LHCN-M2 (cell line): ENCODE measurements around the genes H2BC13, ZSCAN16, ZSCAN12 and OR2J1.

GRCh38 chr6:27650806-27651150 is 157.0 kb downstream of the H2BC13 start:
- RAMPAGE, long total RNA, result no peak

GRCh38 chr6:27681057-27681303 is 126.7 kb downstream of the H2BC13 start:
- RAMPAGE, long total RNA, result no peak

DNA sequence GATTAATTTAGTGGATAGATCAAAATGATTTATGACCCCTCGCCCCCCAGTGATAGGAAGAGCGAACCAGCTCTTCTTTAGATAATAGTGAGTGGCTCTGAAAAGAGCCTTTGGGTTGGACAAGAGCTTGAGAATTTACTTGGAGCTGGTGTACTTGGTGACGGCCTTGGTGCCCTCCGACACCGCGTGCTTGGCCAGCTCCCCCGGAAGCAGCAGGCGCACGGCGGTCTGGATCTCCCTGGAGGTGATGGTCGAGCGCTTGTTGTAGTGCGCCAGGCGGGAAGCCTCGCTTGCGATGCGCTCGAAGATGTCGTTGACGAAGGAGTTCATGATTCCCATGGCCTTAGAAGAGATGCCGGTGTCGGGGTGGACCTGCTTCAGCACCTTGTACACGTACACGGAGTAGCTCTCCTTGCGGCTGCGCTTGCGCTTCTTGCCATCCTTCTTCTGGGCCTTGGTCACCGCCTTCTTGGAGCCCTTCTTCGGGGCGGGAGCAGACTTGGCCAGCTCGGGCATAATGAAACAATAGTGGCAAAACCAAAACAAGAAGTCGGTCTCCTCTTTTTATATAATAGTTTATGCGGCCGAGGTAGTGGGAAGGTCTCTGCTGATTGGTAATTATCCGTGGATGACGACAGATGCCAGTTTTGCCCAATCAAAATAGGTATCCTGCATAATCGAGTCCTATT is at the start of gene H2BC13:
Gene H2BC13, minus strand, starts transcription at position 539 of the 689 bp plus-strand sequence.
- RAMPAGE, long total RNA, result no peak

DNA sequence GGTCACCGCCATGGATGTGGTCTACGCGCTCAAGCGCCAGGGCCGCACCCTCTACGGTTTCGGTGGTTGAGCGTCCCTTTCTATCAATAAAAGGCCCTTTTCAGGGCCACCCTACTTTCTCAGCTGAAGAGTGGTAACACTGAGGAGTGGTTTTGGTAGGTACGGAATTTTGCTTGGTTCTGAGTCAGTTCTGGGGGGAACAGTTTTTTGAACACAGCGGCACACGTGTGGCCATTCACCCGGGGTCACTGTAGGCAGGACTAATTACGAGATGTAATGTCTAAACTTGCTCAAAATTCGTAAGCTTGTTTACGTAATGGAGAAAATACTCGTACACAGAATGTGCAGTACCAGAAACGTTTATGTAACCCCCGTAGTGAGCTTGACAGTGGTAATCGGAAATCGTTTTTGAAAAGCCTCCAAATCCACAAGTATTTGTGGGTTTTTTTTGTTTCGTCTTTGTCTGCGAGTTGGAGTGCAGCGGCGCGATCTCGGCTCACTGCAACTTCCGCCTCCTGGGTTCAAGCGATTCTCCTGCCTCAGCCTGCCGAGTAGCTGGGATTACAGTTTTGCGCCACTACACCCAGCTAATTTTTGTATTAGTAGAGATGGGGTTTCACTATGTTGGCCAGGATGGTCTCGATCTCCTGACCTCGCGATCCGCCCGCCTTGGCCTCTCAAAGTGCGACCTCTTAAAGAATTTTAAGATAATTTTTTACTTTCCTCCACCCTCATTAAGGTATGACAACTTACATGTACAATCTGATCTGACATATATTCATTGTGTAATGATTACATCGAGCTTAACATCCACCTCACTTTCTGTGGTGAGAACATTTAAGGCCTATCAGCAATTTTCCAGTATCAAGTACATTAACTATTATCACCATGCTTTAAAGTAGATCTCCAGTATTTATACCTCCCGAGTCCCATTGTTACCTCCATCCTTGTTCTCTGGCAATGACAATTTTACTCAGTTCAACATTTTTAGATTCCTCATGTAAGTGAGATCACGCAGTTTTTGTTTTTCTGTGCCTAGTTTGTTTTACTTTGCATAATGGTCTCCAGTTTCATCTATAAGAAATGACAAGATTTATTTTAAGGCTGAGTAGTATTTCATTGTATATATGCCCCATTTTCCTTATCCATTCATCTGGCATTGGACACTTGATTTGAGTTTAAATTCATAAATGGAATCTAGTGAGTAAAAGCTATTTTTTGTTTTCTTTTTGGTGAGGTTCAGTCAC is 898 bp downstream of the H4C11 start:
- RAMPAGE, long total RNA, result no peak

- RAMPAGE, long total RNA, result no peak
These were observed 1.2 kb downstream of the H2AC15 start for GRCh38 chr6:27836702-27837646.

DNA sequence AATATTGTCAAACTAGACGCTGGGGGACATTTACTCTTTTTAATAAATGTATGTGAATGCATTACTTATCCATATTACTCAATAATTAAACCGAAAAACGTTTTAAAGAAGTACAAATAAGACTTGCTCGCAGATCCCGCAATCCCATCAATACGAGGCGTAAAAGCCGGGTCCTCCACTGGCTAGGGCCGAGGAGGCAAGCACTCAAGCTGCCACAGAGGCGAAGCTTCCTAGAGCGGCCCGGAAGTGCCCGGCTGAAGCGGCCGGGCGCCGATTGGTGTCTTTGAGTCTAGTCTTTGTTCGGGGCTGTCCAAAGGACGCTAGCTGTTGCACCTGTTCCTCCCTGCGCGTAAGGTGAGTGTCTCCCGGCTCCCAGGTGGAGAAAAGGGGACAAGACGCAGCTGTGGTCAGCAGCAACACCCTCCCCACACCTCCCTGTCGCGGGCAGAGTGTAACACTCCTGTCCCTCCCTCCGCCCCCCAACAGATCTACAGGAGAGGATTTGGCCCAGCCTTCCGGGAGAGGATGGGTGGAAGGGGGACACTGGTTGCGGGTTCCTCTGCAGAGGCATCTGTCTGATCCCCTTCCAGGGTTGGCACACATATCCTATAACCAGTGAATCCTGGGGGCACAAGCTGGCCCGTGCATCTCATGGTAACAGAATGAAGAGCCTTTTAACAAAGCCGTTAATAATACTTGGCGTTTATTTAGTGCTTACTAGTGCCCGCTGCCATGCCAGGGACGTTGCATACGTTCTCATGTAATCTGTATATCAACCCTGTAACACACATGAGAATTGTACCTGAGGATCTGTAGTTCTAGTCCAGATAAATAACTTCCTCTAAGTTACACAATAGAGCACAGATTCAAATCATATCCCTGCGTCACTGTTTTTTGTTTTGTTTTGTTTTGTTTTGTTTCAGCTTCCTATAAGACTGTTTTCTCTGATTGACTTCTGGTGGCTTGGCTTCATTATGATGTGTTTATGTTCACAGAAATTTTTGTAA is at the start of gene ZSCAN16:
Gene ZSCAN16, plus strand, starts transcription at position 286 of the 1,007 bp plus-strand sequence.
- RAMPAGE, long total RNA, result no peak

DNA sequence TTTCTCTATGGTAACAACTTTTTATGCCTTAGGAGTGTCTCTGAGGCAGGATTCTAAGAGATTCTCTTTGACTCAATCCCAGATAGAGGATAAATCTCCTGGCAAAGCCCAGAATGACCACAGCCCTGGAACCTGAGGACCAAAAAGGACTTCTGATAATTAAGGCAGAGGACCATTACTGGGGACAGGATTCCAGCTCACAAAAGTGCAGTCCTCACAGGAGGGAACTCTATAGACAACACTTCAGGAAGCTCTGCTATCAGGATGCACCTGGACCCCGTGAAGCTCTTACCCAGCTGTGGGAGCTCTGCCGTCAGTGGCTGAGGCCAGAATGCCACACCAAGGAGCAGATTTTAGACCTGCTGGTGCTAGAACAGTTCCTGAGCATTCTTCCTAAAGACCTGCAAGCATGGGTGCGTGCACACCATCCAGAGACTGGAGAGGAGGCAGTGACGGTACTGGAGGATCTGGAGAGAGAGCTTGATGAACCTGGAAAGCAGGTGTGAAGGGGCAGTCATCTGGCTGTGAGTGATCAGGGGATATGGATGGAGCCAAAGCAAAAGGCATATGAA is 1.0 kb downstream of the ZSCAN16 start:
- RAMPAGE, long total RNA, result no peak

DNA sequence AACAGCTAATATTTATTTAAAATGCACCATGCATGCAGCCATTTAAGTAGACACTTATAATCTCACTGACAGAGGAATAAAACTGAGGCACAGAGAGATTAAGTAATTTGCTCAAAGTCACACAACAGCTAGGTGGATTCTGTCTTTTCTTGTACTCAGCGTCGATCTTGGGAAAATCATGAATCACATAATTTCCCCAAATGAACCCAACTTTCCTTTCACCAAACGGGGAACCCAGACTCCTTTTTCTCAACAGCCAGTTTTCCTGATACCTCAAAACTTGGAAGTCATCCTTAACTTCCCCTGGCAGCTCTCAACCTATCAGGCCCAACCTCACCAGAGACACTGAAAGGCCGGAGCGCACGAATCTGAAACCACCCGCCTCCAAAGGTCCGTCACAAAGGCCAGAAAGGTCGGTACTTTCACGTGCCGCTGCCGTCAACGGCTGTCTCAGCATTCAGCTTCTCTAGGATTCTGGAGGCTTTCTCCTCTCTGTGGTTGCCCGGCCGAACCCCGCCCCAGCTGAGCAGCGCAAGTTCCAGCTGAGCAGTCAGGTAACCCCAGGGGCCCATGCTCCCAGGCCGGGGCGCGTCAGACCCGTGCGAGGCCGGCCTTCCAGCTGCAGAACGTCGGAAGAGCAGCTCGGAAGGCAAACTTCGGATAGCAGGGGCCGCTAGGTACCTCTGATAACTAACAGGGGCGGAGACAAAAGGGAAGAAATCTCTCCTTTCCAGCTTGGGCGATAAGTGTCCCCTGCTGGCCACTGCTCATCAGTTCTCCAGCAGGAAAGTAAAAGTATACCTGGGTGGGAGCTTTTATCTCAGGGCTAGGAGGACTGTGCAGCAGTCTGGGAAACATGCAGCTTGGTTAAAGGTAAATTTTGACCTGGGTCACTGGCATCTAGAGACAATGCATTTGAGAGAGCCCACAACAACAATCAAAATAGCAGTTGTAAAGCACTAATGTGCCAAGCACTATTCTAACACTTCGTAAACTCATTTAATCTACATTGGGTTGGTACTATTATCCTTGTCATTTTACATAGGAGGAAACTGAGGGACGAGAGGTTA is 16.2 kb downstream of the ZSCAN12 start:
- RAMPAGE, long total RNA, result no peak

GRCh38 chr6:28399502-28400271 is at the start of gene ZSCAN12:
Gene ZSCAN12, minus strand, starts transcription at chr6:28399747.
- RAMPAGE, long total RNA, result no peak

GRCh38 chr6:28642930-28643661 is 56.0 kb upstream of the SCAND3 start:
- RAMPAGE, long total RNA, result no peak

DNA sequence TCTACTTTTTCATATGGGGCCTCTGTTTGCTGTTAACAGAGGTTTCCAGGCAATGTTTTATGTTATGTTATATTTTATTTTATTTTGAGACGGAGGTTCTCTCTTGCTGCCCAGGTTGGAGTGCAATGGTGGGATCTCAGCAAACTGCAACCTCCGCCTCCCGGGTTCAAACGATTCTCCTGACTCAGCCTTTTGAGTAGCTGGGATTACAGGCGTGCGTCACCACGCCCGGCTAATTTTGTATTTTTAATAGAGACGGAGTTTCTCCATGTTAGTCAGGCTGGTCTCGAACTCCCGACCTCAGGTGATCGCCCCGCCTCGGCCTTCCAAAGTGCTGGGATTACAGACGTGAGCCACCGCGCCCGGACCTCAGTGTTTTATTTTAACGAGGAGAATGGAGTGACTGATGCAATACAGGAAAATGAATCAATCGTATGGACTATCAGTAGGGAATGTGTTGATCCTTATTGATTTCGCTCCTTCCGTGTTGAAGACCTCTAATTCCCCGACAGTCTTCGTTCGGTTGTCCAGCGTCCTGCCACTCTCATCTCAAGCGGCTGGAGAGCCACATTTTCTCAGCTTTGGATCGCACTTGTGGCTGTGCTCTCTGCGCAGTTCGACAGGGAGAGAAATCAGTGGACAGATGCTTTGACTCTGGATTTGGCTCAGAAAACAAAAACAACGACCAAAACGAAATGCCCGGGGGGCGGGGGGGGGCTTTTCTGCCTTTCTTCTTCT is 166.3 kb downstream of the TRIM27 start:
- RAMPAGE, long total RNA, result no peak

DNA sequence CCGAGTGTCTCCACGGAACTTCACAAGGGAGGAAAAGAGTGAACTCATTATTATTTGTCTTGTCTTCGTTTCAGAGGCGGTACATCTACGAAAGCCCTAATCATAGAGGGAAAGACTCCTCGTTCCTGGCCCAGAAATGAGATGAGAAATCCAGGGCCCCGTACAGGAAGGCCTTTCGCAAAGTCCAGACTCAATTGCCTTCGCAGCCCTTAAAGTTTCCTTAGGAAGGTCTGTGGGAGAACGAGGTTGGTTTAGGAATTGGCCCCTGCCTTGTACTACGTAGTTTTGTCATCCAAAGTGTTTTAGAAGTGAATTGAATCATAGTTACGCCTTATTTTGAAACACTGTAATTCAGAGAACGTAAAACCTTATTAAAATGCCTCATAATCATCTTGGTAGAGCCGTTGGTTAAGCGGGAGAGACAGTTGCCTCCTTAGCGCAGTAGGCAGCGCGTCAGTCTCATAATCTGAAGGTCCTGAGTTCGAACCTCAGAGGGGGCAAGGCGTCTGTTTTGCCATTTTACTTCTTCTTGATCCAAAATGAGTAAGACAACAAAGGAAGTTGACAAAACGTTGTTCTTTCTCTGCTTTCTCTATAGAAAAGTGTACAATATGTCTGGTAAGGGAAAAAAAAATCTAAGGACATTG is 20.5 kb upstream of the TRIM27 start:
- RAMPAGE, long total RNA, result no peak

DNA sequence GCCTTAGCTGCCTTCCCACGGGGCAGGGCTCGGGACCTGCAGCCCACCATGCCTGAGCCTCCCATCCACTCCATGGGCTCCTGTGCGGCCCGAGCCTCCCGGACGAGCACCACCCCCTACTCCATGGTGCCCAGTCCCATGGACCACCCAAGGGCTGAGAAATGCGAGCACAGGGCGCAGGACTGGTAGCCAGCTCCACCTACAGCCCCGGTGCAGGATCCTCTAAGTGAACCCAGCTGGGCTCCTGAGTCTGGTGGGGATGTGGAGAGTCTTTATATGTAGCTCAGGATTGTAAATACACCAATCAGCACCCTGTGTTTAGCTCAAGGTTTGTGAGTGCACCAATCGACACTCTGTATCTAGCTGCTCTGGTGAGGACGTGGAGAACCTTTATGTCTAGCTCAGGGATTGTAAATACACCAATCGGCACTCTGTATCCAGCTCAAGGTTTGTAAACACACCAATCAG is 34.3 kb upstream of the TRIM27 start:
- RAMPAGE, long total RNA, result no peak

GRCh38 chr6:28958610-28959341 is 35.0 kb upstream of the TRIM27 start:
- RAMPAGE, long total RNA, result no peak

DNA sequence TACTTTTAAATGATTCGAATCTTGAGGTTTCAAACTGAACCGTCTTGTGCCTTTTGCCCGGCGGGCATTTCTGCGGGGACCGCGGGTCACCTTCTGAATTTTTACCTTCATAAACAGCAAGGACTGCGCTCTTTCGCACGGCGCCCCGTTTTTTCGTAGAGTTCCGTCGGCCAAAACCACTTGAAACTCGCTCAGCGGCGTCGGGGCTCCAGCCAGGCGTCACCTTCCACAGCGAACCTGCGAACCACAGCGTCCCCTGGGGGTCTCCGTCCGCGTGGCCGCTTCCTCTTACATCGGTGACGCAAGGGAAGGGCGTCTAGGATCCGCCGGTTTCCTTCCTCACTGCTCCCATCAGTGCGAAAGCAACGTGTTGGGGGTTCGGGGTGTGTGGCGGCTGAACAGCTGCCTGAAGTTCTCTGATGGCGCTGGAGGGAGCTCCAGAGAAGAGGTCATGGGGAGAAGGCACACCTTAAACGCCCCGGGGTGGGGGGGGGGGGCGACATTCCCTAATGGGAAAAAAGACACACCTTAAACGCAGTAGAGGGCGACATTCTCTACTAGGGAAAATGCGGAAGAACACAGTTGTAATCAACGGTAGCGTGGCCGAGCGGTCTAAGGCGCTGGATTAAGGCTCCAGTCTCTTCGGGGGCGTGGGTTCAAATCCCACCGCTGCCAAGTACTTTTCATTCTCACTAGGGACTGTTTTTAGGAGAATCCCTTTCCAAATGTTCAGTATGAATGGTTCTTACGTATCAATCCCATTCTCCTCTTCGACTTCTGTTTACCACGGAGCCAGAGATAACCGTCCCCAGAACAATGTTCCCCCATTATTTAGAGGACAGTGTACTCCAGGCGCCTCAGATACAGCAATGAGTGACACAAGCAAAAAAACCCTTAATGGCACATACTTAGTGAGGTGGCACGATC is 16.4 kb downstream of the ZNF311 start:
- RAMPAGE, long total RNA, result no peak

GRCh38 chr6:29099291-29099653 is at the start of gene OR2J1:
Gene OR2J1, plus strand, starts transcription at chr6:29099490.
- RAMPAGE, long total RNA, result no peak

- RAMPAGE, long total RNA, result no peak
These were observed 62.0 kb downstream of the OR2J2 start for GRCh38 chr6:29232617-29233159.

DNA sequence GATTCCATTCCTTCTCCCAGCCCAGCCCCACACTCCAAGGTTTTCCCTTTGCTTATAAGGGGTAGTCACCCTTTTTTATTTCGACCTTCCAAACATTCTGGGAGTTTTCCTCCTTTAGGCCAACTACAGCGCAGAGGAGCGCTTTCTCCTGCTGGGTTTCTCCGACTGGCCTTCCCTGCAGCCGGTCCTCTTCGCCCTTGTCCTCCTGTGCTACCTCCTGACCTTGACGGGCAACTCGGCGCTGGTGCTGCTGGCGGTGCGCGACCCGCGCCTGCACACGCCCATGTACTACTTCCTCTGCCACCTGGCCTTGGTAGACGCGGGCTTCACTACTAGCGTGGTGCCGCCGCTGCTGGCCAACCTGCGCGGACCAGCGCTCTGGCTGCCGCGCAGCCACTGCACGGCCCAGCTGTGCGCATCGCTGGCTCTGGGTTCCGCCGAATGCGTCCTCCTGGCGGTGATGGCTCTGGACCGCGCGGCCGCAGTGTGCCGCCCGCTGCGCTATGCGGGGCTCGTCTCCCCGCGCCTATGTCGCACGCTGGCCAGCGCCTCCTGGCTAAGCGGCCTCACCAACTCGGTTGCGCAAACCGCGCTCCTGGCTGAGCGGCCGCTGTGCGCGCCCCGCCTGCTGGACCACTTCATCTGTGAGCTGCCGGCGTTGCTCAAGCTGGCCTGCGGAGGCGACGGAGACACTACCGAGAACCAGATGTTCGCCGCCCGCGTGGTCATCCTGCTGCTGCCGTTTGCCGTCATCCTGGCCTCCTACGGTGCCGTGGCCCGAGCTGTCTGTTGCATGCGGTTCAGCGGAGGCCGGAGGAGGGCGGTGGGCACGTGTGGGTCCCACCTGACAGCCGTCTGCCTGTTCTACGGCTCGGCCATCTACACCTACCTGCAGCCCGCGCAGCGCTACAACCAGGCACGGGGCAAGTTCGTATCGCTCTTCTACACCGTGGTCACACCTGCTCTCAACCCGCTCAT is 3.2 kb downstream of the OR2I1P start:
- RAMPAGE, long total RNA, result no peak

- RAMPAGE, long total RNA, result no peak
These were observed 585 bp downstream of the ZFP57 start for GRCh38 chr6:29680268-29680865.

- RAMPAGE, long total RNA, result no peak
These were observed 25.1 kb downstream of the HLA-F start for GRCh38 chr6:29748219-29748873.